Amniotic epithelial cell (primary cell): ENCODE results near the genes MRPL10 and SP6.

DNA sequence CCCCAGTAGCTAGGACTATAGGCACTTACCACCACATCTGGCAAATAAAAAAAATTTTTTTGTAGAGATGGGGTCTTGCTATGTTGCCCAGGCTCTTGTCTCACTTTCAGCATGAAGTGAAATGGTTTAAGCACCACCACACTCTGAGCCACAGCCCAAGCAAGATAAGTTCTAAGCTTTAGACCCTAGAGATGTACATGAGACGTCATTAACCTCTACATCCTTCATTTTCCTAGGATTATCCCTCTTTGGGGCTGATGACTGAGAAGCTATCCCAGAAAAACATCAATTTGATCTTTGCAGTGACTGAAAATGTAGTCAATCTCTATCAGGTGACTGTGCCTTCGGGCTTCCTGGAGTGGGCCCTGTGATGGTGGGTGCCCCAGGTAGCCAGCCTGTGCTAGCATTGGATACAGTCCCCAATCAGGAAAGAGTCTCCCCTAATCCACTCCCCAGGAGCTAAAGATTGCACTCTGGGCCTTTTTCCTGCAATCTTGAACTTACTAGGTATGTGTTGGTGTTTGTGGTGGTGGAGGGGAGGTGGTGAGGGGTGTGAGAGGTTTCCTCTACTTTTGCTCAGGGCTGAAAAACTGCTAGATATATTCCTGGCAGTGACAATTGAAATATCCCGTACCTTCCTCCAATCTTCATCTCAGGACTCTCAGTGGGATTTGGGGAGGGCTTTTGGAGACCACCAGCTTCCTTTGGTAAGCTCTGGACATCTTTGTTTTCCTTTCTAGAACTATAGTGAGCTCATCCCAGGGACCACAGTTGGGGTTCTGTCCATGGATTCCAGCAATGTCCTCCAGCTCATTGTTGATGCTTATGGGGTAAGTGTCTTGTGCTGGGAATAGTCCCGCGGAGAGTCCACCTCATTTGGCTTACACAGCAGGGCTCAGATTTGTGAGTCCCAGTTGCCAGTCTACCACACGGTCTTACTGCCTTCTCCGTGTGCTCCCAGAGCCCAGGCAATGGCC is 34.0 kb upstream of the EFCAB13 start:
- RRBS = no CpG with 5 or more reads among the region's 7 CpGs

GRCh38 chr17:47735490-47736182 is 2.6 kb downstream of the TBX21 start:
- RRBS = no CpG with 5 or more reads among the region's 4 CpGs

GRCh38 chr17:47830934-47831863 is at the start of gene MRPL10:
Gene MRPL10 (minus strand): TSS chr17:47831541.
- RRBS = 2% methylated on average over 13 of the region's 41 CpGs

DNA sequence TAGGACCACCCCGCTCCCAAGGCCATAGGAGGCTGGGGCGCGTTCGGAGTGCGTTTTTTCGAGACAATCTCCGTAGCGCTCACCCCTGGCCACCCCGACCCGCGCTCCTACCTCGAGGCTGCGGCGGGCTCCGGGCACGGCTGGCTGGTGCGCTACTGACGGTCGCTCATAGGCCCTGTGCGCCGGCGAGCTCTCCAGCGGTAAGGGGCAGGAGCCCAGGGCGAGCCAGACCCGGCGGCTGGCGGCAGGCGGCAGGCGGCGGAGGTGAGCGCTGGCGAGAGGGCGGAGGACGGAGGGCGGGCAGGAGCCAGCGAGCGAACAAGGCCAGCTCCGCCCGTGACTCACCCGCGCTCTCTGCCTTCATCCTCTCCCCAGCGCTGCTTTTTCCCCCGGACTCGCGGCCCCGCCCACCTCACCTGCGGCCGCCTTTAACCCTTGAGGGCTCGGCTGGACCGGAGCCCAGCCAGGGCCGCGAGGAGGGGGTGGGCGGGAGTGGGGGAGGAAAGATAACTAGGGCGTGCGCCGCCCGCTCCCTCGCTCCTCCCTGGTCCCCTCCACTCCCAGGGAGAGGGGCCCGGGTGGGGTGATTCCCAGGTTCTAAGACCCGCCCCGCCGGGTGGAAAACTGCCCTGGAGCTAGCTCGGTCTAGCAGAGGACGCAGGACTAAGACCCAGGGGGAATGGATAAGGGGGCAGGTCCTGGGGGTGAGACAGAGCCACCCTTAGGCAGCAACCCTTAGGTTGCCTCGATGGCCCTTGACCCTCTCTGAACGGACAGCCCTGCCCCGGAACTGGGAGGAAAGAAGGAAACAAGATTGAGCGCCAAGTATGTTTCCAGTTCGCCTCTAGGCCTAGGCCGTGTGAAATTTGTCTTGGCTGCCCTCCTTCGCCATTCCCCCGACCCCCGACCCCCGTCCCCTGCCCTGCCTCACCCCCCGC is at the start of gene SP6:
Gene SP6, minus strand, starts transcription at position 356 of the 938 bp plus-strand sequence.
- RRBS = 3% methylated on average over 19 of the region's 75 CpGs

DNA sequence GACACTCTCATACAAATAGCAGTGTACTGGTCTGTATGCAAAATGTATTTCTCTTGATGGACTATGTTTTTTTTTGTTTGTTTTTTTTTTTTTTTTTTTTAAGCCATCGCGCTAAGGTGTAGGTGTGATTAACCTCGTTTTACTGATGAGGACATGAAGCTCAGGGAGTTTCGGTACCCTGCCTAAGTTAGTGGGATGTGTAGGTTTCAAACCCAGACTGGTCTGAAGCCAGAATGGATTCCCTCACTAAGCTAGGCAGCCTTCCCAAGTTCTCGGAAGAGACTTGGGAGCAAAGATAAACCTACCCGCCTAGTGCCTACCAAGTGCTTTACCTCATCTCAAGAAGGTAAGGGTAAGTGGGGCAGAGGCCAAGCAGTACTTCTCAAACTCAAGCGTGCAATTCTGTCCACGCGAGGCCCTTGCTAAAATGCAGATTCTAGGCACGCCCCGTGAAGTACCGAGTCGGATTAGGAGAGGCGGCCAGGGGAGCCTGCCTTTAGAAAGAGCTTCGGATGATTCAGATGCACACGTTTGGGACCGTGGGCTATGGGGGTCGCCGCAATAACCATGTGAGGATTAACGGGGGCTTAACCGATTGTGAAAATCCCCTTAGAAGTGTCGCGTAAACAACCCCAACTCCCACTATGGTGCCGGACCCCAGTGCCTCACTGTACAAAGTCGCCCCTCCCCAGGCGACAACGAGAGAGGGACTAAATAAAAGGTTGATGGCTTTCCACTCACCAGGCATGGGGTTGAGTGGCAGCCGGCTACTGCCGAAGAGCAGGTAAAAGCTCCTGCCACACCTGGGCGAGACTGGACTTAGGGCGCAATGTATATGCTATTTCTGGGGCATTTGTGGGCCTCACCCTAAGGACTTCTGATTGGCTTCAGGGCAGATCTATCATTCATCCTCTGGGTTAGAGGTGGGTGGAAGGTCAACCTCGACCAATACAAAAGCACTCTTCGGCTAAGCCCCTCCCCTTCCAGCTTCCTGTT is 776 bp upstream of the SP2 start:
- RRBS = no CpG with 5 or more reads among the region's 33 CpGs

DNA sequence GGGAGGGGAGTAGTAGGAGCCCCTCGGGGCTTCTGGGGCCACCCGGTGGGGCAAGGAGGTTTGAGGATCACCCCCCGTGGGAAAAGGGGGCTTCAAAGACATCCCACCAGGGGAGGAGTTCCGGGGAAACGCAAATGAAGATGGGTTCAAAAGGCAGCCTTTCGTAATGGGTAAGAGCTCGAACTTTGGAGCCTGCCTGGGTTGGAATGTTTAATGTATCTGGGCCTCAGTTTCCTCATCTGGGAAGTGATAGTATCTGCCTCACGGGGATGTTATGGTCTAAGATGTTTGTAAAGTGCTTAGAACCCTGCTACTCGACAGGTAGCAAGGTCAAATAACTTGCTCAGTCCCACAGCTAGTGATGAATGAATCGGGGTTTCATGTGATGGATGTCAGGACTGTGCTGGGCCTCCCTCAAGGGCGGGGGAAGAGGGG is 528 bp downstream of the PNPO start:
- RRBS = 2% methylated on average over 4 of the region's 11 CpGs

- RRBS = no CpG with 5 or more reads among the region's 22 CpGs
Observed at GRCh38 chr17:47987187-47988112, 16.5 kb downstream of the CDK5RAP3 start.

DNA sequence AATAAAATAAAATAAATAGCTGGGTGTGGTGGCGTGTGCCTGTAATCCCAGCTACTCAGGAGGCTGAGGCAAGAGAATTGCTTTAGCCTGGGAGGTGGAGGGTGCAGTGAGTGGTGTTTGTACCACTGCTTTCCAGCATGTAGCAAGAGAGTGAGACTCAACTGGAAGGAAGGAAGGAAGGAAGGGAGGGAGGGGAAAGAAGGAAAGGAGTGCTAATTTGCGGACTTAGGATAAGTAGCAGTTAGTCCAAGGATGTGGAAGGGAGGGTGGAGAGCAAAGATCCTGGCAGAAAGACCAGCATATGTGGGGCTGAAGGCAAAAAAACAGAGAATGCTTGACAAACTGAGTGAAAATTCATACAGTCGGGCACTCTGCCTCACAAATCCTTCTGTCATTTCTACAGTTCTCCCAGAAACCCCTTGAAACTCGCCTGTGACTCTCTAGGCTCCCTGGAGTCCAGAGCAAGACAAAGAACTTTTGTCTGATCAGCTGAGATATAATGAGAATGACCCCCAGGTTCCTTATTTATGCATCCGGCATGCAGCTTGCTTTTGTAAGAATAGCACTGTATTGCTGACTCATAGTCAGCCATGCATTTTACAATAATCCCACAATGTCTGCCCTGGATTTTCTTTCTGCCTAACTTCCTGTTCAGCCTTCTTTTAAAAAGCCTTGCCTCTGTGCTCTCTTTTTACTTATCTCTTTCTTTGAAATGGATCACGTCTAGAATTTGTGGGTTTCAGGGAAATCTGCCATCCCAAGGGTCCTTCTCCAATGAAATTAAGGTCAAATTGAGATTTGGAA is 31.5 kb downstream of the CDK5RAP3 start:
- RRBS = no CpG with 5 or more reads among the region's 6 CpGs

GRCh38 chr17:48045315-48046177 is 2.6 kb upstream of the NFE2L1 start:
- RRBS = no CpG with 5 or more reads among the region's 12 CpGs

- RRBS = no CpG with 5 or more reads among the region's 3 CpGs
Observed at GRCh38 chr17:48199055-48199656, 91.6 kb downstream of the SNX11 start.

GRCh38 chr17:48214017-48214328 is 106.4 kb downstream of the SNX11 start:
- RRBS = no CpG with 5 or more reads among the region's 2 CpGs

- RRBS = no CpG with 5 or more reads among the region's 9 CpGs
Observed at GRCh38 chr17:48429065-48429546, 908 bp downstream of the SKAP1 start.

- RRBS = no CpG with 5 or more reads among the region's 2 CpGs
Observed at GRCh38 chr17:48472393-48472732, 42.3 kb upstream of the SKAP1 start.

DNA sequence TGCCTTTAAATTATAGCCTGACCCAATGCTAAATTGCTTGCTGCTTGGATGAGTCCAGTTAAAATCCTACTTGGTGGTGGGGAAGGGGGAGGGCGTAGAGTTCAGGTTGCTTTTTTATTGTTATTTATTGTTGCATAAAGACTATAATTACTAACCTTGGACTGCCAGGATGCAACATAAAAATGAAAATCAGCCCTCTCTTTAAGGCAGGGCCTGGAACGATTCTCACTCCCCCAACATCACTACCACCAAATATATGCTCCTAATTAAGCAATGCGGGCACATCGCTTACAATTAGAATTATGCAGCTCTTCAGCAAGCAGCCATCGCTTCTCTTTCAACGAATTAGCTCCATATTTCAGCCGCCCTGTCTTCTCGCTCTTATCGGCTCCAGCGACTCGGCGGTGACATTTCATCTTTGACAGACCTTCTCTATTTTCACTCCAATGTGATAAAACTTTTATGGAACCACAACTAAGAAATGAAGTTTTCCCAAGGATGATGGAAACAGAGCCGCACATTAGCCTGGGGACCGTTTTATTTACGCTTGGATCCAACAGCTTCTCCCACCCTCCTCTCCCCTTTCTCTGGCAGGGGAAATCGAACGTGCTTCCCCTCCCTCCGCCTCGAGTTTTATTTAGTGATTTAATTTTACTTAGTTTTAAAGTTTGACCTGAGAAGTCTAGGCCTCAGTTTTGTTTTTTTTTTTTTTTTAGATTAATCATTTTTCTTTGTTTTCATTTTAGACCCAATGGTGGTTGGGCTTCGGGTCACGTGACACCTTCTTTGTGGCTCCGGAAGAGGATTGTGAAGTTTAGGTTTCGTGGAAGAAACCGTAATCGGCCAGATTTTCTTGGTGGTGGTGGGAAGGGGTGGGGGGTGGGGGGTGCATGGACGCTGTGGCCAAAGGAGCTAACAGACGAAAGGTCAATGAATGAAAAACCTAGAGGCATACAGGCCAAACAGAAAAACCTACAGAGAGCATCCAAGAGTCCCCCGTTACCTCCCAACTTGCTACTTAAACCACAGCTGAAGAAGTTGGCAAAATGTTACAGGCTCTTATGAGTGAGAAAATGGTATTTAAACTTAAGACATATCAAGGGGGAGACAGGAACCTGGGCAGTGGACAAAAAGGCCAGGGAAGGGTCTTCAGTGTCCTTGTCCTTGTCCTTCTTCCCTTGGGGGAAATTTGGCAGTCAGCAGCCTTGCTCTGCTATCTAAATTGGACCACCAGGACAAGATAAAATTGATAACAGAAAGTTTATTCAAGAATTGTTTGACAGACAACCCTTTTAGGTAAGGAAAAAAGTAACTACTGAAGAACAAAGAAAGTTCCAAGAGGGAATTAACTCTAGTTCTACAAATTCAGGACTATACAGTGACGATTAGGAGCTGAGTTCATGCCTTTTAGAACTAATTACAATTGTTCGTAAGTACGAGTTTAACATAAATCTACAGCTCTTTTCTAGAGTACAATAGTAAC is 3.3 kb upstream of the HOXB2 start:
- RRBS = no CpG with 5 or more reads among the region's 31 CpGs

DNA sequence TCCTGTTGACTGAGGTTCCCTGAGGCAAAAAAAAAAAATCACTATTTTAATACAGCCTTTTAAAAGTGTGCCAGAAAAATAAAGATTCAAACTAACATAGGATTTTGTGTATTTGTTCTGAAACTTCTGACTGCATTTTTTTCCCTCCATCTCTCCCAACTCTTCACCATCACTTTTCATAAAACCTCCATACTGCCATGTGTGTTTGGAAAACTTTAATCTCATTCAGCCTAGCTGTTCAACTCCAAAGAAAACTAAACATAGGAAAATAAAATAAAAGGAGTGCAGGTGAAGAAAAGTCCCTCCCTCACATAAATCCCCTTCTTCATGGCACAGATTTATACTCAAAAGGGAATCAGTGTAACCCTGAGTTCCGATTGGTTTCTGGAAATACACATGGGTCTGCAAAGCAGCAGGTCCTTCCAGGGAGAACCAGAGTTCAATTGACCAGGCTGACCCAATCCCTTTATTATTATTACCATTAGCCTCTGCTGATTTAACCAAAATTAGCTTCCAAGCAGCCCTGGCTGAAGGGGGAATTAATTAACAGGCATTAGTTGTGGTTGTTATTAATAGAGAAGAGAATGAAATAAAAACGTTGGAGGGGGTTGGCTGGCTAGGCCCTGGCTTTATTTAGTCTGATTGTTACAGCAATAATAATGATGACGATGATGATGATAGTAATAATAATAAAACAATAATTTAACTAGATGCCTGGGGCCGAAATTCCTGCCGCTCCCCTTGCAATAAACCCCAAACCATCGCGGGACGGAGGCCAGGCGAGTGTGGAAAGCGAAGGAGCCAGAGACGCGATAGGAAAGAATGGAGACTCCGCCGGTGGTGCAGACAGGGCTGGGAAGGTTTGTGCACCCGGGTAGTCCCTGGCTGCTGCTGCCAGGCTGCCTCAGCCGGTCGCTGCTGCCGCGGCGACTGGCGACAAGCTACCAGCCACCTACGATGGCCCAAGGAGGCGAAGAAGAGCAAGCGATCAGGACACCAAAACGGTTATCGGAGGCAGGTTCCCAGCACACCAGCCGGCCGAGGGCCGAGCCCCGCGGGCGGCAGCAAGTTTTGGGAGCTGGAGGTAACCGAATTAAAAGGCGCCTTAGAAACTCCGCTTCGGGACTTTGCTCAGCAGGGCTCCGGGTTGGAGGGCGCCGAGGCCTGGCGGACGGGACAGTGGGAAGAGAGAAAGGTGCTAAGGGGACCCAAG is 9.2 kb upstream of the HOXB2 start:
- RRBS = 20% methylated on average over 2 of the region's 41 CpGs

DNA sequence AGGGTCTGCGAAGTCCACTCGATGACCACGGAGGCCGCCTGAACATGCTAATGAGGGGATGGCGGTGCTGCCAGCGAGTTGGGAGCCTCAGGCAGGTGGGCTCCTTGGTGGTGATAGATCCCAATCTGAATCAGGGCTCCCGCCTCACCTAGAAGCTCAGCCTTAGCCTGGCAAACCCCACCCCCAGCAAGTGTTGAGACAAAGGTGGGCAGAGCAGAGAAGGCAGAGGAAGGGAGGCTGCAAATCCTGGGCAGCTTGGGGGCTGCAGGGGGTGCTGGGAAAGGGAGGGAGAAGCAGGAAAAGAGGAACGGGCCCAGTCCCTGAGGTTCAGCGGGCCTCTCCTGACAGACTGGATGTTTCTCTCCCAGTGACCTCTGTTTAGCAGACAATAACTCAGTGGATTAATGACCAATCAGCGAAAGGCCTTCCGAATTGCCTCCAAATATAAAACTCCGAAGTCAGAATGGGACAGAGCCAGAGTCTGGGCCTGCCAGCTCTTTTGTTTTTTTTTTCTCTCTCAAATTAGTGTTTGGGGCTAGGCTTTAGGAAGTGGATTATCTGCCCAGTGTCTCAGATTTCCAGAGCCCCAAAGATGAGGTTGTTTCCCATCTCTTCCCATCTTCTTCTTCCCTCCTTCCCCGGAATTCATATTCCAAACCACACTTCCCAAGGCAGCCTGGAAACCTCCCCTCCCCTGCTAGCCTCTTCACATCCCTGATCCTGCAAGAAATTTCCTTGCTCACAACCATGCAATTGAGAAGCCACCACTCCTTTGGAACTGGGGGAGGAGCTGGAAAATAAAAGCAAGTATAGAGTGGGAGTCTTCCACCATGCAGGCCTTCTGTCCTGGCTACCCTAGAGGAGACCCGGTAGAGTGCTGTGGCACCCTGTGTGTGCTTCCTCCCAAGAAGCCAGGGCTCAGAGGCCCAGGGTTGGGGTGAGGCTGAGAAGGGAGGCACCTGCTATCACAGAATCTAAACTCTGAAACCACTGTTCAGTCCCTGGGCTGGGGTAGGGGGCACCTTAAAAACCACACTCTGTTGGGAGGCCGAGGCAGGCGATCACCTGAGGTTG is 15.3 kb upstream of the HOXB2 start:
- RRBS = no CpG with 5 or more reads among the region's 16 CpGs

DNA sequence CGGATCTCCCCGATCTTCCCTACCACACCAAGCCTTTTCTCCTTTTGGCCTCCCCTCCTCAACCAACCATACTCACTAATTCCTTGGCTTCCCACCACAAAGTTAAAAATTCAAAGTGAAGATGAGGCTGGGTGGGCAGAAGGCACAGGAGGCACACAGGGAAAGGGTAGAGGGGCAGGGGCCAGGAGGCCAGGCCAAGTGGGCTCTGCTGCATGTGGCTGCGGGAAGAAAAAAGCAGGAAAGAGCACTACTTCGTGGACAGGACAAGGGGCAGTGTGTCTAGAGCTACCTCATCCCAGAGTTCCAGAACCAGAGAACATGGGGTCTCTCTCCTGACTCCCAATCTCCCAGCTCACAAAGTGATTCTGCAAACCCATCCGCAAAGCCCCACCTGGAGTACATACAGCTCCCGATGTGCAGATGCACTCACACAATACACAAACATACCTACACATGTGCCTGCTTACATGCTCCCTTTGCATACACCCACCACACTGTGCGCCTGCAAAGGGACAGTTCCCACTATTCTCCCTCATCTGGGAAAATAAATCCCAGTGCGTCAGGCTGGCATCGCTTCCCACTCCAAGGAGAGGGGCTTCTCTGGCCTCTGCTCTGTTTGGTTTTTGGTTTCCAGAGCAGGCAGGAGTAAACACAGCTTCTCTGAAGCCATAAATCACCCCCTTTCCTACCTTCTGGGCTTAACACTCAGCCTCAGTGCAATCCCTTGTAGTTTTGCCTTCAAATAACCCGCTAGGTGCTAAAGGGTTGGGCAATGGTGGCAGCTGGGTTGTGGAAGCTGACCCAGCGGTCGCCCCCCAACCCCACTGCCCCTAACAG is 14.9 kb downstream of the HOXB4 start:
- RRBS = no CpG with 5 or more reads among the region's 12 CpGs

GRCh38 chr17:48607602-48608184 is 2.9 kb upstream of the HOXB6 start:
- RRBS = 25% methylated on average over 4 of the region's 27 CpGs

DNA sequence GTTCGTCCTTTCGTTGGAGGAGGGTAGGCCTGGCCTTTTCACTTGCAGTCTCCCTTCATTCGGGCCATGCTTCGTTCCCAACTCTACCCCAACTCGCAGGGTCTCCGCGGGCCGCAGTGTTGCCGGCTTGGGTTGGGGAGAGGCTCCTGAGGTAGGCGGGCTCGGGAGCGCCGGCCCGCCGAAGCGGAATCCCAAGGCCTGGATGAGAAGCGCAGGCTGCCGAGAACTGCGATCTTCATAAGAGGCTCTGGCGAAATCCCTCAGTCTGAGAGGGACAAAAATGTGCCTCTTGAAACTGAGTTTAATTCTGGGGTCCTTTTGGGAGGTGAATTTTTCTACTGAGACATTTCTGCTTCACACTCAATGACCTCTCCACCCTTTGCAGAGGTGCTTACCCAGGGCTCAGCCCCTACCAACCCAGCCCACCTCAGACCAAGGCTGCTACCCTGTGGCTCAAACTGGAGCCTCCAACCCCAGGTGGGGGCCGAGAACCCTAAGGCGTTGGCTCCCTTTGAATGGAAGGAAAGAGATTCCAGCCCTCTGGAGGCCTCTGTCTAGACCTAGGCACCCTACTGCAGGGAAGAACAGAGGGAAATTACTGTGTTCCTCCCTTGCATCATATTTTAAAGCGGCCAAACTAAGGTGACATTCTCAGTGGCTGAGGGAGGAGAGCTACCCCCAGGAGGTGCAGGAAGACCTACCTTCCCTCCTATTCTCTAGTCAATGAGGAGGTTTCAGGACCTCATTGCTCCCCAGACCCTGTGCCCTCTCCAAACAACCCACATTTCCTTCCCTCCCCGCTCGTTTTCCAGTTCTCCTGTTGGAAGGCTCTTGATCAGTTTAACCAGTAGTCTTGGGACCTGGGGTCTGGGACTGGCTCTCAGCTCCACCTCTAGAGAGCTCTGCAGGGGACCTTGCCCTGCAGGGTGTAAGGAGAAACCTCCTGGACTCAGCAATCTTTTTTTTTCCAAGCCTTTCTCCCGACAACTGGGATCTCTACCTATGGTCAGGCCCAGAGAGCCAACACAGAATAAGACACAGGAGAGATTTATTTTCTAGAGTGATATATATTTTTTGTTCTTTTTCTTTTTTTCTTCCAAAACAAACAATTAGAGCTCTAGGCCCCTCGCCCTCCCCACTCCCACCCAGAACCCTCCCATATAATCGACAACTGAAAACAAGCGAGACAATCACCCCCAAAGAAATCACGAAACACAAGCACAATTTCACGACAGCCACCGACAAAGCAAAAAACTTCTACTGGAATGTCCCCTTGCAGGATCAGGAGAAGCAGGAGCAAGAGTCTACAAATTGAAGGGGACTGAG is 5.5 kb upstream of the HOXB8 start:
- RRBS = 37% methylated on average over 5 of the region's 32 CpGs

GRCh38 chr17:48627570-48628189 is 1.5 kb upstream of the HOXB9 start:
- RRBS = no CpG with 5 or more reads among the region's 16 CpGs